Peripheral blood mononuclear cell (primary cell): ENCODE measurements around the gene CDC26.

- PRO-cap, 8 experiments: no peak in any of the 8 experiments
Measured at GRCh38 chr9:113125445-113125753, 25.4 kb upstream of the SLC31A2 start.

DNA sequence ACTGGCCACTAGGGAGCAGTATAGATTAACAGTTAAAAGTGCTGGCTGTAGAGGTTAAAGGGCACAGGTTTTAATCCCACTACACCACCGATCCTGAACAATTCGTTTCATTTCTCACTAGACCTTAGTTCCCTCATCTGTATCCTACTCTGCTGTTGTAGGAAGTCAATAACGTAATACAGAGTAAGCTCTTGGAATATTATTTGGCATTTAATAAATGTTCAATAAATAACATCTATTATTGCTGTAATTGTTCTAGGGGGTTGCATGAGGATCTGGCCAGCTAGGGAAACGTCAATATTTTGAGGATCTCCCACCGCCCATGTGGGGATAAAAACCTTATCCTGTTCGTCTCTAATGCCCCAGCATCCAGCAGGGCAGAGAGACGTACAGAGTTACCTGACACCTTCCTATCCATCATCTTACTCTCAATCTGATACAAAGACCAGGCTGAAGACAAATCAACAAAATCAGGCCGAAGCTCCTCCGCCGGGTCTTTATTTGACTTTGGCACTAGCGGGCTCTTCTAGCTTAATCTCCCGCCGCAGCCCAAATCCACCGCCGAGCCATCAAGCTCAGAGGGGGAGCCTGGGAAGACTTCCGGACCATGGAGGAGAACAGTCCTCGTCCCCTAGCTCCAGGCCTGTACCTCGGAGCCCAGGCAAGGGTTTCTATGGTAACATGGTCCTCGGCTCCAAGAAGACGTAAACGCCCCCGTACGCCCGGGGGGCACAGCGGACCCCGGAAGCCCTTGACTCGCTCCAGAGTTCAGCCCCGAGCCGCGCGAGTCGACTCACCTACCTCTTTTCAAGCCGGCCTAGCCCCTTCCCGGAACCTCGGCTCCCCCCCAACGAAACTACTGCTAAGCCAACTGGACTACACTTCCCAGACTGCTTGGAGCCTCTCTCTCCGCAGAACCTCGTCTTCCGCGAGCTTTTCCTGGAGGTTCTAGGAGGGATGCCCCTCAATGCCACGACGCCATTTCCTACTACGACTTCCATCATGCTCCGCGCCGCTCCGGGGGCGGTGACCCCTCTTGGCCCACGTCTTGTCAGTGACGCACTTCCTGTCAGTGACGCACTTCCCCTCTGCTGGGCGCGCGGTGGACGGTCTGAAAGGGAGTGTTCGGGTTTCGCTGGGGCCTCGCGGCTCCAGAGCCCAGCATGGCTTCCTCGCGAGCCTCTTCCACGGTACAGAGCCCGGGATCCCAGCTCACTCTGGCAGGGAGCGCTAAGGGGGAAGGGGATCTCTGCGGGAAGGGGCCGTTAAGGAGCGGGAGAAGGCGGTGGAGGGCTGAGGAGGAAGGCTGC lies at the start of gene CDC26:
Gene CDC26, minus strand, starts transcription at position 992 of the 1,310 bp plus-strand sequence.
- PRO-cap, 8 experiments: peak in 8 of 8 experiments; most common plus-strand start position 1,091 of the sequence (in 8); most common minus-strand start position 987 of the sequence (in 8)

GRCh38 chr9:113275891-113276267 lies 421 bp downstream of the PRPF4 start:
- PRO-cap, 8 experiments: peak in 2 of 8 experiments; most common minus-strand start chr9:113275999 (in 1)

DNA sequence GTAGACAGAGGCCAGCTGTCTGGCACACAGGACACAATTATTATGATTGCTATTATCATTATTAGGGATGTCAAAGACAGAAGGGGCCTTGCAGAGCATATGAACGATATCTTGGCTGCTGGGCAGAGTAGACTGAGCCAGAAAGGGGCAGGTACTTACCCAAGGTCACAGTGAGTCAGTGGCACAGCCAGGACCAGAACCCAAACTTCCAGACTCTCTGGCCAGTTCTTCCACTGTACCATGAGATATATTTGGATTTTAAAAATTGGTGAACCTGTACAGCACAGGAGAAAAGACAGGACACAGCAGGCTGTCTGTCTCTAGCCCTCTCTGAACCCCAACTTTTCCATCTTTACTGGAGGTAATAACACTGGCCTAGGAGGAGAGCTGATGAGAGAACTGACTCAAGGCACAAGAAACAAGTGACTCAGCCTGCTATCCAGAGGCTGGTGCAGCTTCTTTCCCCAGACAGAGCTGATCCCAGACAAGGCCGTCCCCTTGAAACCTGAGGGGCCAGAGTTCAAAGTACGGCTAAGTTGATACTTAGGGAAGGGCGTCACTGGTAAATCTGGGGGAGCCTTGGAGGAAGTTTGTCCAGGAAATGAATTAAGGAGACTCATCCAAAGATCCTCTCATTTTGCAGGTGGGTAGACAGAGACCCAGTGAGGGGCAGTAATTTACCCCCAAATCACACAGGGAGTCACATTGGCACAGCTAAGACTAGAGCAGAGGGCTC lies 1.3 kb downstream of the HDHD3 start:
- PRO-cap, 8 experiments: no peak in any of the 8 experiments

GRCh38 chr9:113381925-113382502 lies 5.2 kb upstream of the HDHD3 start:
- PRO-cap, 8 experiments: no peak in any of the 8 experiments

- PRO-cap, 8 experiments: no peak in any of the 8 experiments
Measured at GRCh38 chr9:113388694-113389281, 12.0 kb upstream of the HDHD3 start.

- PRO-cap, 8 experiments: no peak in any of the 8 experiments
Measured at GRCh38 chr9:113409479-113409847, 1.0 kb downstream of the POLE3 start.

DNA sequence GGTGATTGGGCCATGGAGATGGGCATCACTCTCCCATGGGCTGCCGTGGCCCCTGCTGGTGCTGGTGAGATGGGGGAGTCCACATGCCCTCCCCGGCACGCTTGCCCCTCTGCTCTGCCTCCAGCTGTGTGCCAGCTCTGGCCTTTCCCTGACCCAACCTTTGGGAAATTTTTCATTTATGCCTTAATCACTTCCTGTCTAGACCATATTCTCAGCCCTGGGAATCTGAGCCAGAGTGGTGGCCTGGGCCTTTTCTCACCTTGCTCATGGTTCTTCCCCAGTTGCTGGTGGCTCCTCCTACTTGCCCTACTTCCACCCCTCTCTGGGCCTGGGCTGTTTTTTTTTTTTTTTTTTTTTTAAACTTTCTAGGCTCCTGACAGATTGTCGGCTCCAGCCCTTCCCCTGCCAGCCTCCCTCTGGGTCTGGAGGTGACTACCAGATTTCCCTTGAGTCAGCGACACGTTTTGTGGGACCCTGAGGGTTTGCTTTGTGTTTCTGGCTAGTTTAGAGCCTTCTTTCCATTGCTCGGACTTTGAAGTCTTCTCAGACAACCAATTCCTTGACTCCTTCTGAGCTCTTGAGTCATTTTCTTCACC lies 56.8 kb downstream of the RGS3 start:
- PRO-cap, 8 experiments: no peak in any of the 8 experiments

DNA sequence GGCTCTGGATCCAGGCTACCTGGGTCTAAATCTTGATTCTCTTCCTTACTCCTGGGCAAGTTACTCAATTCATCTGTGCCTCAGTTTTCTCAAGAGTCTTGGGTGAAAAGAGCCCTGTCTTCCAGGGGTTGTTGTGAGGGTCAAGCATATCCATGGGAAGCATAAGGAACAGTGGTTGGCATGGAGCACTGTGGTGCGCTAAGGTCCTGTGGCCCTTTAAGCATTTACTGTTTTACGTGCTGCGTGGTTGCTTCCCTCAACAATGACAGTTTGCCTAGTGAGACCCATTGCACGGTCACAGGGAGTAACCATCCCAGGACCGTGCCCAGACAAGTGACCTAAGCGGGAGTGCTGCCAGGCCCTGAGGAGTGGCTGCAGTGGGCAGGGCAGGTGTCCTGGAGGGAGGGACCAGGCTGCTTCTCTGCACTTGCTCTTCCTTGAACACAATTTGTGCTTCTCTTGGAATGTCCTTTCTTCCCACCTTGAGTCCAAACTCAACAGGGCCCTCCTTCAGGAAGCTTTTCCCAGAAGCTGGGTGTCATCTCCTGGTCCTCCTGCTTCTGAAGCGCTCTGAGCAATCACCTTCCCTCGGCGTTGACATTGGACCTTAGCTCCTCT lies 64.5 kb downstream of the RGS3 start:
- PRO-cap, 8 experiments: no peak in any of the 8 experiments

- PRO-cap, 8 experiments: no peak in any of the 8 experiments
Measured at GRCh38 chr9:113557450-113558017, 94.0 kb downstream of the RGS3 start.

- PRO-cap, 8 experiments: no peak in any of the 8 experiments
Measured at GRCh38 chr9:113566668-113567065, 103.1 kb downstream of the RGS3 start.

GRCh38 chr9:114055048-114055330 lies 23.1 kb downstream of the AMBP start:
- PRO-cap, 8 experiments: no peak in any of the 8 experiments

DNA sequence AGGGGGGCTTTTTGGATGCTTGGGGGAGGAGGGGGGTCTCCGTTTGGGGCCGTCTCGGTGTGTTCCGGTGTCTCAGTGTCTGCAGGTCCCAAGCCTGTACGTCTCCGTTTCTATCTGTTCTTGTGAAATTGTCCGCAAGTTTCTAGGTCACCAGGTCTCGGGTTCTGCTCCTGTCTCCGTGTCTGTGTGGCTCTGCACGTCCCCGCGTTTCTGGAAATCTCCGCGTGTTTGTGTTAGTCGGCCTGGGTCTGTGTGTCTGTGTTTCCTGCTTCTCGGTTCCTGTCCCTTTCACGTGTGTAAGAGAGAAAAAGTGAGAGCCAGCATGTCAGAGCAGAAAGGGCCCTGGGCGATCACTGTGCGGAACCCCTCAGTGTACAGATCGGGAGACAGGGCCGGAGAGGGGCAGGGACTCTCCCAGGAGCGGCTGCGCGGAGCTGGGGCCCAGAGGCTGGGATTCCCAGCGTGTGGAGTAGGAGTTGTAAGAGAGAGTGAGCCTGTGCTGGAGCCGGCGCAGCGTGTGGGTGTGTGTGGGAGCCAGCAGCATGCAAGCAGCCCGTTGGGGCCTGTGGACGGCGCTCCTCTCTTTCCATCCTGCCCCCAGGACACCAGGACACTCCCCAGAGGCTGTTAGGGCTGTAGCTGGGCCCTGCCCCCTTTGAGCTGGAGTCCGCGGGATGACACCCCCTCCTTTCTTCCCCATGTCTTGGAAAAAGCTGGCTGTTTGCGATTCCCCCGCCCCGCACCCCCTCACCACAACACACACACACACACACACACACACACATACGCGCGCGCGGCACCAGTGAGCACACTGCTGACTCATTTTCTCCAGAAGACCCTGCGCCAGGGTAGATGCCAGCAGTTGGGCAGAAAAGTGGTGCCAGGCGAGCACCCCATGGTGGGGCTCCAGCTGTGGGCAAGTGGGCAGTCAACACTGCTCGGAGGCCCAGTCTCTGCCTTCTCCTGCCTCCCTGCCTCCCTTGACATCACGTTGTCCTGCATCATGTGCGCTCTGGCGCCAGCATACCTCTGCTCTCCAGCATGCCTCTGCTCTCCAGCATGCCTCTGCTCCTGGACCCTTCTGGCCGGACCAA lies 1.3 kb downstream of the COL27A1 start:
- PRO-cap, 8 experiments: no peak in any of the 8 experiments

DNA sequence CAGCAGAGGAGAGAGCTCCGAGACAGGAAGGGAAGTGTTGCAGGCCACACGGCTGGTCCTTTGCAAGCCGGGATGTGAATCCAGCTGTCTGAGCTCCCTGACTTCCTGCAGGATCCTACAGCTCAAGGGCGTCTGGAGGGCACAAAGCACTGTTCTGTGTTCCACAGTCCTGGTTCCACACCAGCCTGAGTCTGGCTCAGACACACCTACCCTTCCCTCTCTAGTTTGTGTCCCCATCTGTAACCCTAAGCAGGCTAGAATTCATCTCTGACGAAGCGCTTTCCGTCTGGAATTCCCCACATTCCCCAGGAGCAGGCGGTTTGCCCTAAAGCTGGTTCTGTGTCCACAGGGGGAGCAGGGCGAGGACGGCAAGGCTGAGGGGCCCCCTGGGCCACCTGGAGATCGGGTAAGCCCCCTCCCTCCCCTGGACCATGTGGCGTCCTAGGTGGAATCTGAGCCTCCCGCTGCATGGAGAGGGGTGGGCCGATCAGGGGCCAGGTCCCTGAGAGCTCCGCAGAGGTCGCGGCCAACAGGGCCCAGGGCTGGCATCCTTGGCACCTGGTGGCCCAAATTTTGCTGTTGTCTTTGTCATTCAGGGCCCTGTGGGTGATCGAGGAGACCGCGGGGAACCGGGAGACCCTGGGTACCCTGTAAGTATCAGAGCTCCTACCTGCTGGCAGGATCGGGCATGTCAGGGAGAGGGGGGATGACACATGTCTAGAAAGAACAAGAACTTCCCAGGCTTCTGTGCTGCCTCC lies 34.6 kb upstream of the ORM1 start:
- PRO-cap, 8 experiments: no peak in any of the 8 experiments

GRCh38 chr9:114315330-114315729 lies 7.6 kb upstream of the ORM1 start:
- PRO-cap, 8 experiments: no peak in any of the 8 experiments

DNA sequence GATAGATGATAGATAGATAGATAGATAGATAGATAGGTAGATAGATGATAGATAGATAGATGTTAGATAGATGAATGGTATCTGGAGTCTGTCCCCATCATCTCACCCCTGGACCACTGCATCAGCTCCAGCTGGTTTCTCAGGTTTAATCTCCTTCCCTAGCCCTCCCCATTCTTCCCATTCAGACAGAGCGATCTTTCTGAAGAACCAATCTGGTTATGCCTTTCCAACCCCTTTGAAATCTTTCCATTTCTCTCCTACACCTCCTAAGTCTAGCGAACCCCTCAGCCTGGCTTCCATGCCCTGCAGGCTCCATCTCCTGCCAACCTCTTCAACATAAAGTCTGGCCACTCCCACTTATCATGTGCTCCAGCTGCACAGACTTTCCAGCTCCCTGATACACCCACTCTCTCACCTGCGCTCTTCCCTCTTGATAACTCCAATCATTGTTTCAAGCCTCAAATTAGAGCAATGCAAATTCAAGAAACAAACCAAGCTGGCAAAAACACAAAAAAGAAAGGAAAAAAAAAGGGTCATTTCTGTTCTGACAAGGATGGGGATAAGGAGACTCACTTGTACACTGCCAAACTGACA lies 3.8 kb upstream of the ORM1 start:
- PRO-cap, 8 experiments: no peak in any of the 8 experiments

GRCh38 chr9:114327523-114328075 lies 2.1 kb upstream of the ORM2 start:
- PRO-cap, 8 experiments: peak in 3 of 8 experiments; most common minus-strand start chr9:114327687 (in 2)

GRCh38 chr9:114334347-114334851 lies 4.7 kb downstream of the ORM2 start:
- PRO-cap, 8 experiments: peak in 4 of 8 experiments; most common minus-strand start chr9:114334702 (in 4)

DNA sequence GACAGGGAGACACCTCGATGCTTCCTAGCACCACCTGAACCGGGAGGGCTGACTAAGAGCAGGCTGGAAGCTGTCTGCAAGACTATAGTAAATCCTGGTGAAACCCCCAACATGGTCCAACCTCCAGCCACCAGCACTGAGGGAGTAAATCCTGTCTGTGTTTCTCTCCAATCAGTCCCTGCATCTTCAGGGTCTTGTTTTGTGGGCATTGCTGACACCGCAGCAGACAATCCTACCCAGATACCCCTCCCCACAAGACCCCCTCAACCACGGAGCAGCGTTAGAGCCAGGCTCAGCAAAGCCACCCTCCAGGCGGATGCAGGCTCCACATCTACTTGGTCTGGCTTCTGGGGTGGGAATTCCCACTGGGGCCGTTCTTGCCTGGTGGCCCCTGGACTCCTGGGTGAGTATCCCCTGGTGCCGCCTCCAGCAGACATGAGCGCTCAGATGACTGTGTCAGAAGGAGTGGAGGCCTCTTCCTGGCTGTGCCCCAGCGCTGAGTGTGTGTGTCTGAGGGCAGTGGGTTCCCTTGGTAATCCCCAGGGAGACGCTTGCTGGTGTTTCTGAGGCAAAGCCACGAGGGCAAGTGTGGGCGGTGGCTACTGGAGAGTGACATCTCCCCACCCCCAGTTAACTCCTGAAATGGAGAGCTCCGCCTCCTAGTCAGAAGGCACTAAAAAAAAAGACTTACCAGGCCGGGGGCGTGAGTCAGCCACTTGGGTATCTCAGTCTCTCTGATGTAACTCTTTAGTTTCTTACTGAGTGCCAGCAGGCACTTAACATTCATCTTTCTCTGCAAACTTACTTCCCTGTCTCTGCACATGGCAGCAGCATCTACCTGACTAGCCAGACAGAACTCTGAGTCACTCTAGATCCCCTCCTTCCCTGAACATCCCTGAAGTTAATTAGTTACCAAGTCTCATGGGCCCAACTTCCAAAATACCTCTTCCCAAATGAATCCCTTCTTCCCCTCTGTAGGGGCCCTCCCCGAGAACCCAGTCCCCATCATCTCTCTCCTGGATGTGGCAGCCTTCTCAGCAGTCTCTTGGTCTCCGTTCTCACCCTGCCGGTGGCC lies 19.2 kb downstream of the ORM2 start:
- PRO-cap, 8 experiments: peak in 6 of 8 experiments; most common plus-strand start position 750 of the sequence (in 1); most common minus-strand start position 1,012 of the sequence (in 2)

GRCh38 chr9:114366586-114367316 lies 21.0 kb downstream of the AKNA start:
- PRO-cap, 8 experiments: no peak in any of the 8 experiments